HCT116 (cell line): ENCODE measurements around the genes NXPE4 and APOA4.

DNA sequence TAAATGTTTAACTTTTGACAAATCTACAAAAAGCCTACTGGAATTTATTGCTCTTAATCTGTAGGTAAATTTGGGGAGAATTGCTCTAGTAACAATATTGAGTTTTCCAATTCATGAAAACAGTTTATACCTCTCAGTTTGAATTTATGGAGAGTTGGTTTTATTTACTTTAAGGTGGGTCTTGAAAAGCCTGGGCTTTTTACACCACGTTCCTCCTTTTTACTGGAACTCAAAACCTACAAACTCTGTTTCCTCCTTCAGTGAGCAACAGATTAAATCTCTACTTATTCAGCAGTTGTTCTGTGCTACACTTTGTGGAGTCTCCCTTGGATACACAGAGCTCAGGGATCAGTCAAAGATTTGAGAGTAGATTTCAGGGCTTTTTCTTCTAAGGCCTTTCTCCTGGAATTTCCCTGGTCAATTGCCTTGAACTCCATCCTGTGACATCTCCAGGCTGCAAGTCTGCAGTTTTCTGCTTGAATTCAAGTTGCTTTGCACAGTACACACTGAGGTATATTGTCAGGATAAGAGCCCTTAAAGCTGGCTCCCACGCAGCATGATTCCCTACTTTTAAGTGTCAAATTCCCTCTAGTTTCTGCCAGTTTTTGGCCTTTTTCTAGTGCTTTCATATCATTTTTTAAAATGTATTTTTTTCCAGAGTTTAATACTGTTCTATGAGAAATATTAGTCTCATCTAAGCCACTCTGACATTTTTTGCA is 3.5 kb downstream of the NXPE1 start:
- RRBS: no CpG with 5 or more reads among the region's 2 CpGs

GRCh38 chr11:114595470-114596144 is at the start of gene NXPE4:
Gene NXPE4, minus strand, starts transcription at chr11:114595786.
- RRBS: no CpG with 5 or more reads among the region's 4 CpGs

DNA sequence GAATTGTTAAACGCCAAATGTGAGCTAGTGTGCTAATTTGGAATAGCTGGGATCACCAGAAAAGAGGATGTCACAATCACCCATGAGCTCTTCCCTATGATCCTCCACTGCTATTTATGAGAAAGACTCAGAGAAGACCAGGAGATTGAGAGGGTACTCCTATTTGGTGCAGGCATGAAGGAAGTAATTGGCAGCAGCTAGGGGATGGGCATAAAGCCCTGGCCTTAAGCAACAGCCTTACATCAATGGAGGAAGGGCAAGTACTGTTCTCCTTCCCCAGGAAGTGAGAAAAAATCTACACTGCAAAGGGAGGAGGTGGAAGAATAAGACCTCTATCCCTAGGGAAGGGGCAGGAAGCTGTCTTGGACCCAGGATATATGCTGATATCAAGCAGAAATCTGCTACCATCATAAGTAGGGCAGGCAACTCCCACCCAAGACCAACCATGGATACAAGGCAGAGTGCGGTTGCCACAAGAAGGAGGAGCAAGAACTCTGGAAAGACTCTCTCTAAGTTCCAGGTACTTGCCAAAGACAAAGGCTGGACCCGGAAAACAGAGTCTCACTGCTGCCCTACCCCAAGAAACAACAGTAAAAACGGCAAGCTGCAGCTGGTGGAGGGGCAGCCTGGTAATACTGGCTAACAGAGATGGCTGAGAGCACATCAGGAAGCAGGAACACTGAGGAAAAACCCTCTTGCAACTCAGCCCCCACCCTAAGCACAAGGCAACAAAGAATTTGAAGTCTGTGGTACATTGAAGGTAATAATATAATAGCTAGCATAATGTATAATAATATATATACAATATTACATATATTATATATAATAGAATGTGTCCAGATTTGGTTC is 27.8 kb upstream of the NXPE2 start:
- RRBS: no CpG with 5 or more reads among the region's 4 CpGs

GRCh38 chr11:115256831-115257169 is 247.4 kb downstream of the CADM1 start:
- RRBS: no CpG with 5 or more reads among the region's 4 CpGs

DNA sequence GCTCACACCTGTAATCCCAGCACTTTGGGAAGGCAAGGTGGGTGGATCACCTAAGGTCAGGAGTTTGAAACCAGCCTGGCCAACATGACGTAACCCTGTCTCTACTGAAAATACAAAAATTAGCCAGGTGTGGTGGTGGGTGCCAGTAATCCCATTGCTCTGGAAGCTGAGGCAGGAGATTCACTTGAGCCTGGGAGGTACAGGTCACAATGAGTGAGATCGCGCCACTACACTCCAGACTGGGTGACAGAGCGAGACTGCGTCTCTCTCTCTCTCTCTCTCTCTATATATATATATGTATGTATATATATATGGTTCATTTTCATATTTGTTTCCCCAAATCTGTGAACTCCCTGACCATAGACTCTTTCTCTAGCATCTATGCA is 56.4 kb upstream of the CADM1 start:
- RRBS: no CpG with 5 or more reads among the region's 5 CpGs

DNA sequence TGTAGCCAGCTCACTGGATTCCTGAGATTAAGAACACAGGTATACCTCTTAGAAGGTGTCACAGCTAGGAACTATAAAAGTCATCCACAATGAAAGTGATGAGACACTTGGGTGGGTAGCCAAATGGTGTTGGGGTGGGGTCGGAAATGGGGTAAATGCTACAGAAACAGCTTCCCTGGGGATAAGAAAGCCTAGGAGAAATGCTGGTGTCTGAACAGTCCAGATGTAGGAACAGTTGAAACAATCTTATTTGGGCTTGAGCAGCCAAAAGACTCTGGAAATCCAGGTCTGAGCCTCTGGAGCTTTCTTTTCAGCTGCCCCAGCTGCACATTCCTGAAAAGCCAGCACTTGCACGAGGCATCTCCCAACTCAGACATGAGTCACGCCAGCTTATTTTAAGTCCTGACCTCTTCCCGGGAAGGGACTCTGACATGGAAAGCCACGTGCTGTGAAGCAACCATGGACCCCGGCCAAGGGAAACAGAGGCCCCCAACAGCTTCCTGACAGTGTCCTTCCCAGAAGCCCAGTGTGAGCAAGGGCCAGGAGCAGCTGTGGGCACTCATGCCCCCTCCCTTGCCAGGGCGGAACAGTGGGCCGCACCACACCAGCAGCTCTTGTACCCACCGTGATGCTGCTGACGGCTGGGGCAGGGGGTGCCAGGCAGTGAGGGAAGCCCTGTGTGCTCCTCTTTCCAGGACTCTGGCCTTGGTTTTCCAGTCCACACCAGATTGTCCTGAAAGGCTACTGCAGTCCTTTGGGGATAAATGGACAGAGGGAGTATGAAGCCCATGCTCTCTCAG is 118.7 kb upstream of the CADM1 start:
- RRBS: 5% methylated on average over 3 of the region's 10 CpGs

DNA sequence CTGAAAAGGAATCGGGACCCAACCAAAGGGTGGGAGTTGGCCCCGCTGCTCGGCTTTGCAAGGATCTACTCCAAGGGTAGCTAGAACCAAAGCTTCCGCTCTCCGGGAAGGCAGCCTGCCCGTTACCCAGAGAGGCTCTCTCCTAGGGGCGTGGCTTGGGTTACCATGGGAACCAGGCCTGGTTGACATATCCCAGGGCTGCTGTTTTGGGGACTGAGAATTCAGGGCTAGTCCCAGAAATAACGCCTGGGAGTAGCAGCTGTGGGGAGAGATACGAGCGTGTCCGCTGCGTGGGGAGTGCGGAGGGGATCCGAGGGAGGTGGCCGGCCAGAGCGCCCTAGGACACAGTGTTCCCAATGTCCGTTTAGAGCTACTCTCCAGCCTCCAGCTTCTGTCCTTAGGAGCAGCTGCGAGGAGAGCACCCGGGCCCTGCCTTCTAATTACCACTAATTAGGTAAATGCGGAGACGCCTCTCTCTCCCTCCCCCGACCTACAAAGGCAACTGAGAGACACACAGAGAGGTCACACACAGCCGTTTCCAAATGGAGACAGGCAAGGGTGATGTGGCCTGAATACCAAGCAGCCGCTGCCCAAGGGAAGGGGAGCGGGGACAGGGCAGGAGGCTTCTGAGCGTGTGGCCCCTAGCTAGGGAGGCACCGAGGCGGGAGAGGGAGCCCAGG is 141.6 kb upstream of the CADM1 start:
- RRBS: no CpG with 5 or more reads among the region's 28 CpGs

DNA sequence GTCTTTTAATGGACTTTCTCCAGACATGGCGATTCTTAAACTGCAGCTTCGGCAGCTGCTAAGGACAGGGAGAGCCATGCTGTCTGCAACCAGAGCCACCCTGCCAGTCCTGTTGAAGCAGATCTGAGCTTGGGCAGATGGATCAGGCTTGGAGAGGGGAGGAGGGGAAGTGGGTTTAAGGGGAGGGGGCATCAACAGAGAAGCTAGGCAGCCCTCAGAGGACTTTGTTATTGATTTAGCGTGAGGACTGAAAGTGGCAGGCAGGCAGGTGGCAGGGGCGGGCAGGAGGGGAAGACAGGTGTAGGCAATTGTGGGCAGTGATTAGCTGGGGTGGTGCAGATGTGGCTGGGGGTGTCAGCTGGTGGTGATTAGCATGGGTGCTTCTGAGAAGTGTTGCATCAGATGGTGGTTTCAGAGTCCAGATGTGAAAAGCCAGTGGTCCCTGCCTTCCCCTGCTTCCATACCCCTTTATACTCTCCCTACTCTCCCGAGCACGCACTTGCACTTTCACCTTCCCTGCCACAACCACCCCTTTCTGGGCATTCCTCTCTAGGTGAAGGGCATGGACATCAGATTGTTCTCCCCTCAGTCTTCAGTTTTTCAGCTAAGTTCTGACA is 435.5 kb upstream of the CADM1 start:
- RRBS: no CpG with 5 or more reads among the region's 6 CpGs

DNA sequence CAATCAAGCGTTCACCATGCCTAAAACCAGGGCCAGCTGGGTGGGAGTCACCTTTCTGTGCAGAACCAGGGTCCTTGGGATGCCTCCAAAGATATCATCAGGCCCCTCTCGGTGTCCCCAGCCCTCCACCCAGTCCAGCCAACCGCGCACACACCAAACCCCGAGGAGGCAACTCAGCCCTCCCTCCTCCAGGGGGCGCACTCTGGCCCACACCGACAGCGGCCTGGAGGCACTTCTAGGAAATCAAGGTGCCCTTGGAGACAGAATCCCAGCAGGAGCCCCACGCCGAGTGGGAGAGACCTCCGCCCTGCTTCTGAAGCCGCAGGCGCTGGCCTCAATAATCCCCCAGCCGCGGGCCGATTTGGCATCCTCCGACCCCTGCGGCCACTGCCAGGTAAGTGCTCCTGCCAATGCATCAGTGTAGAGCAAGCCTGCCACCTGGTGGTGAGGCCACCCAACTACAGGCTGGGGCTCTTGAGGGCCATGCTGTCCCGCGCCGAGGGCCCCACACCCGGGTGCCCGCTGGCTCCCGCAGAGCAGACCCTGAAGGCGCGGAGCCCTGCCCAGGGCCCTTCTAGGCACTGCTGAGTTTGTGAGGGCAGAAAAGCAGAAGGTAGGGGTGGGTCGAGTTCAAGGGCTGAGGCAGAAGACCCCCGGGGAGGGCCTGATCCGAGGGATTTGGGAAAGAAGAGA is 496.3 kb downstream of the BUD13 start:
- RRBS: no CpG with 5 or more reads among the region's 29 CpGs

- RRBS: no CpG with 5 or more reads among the region's 7 CpGs
Measured at GRCh38 chr11:116563407-116563810, 209.4 kb downstream of the BUD13 start.

DNA sequence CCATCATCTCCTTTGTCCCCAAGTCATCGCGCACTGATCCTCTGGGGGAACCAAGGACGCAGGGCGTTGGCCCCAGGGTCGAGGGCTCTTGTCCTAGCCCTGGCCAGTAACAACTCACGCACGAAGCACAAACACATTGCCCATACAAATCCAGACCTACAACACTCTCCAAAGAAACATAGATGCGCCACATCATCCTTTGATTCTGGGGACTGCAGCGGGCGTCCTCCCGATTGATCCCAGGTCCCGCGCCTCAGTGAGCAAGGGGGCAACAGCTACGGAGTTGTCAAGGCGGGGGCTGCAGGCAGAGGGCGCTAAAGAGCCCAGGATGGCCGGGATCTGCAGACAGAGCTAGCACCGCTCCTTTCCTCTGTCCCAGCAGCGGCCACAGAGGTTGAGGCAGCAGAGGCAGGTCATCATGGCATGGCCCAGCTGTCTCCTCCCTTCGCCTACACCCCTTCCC is 537 bp downstream of the APOA5 start:
- RRBS: no CpG with 5 or more reads among the region's 20 CpGs

GRCh38 chr11:116806375-116806792 is 14.7 kb upstream of the APOA5 start:
- RRBS: no CpG with 5 or more reads among the region's 6 CpGs

- RRBS: 77% methylated on average over 4 of the region's 15 CpGs
Measured at GRCh38 chr11:116823076-116823701, at the start of gene APOA4. Gene APOA4, minus strand, starts transcription at chr11:116823304.

DNA sequence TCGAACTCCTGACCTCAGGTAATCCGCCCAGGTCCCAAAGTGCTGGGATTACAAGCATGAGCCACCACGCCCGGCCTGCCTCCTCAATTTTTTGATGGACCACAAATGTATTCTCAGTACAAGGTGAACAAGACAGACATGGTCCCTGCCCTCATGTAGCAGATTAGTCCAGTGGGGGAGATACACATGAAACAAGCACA is 76.9 kb upstream of the APOA1 start:
- RRBS: no CpG with 5 or more reads among the region's 4 CpGs

GRCh38 chr11:117013302-117013732 is 84.9 kb downstream of the SIK3 start:
- RRBS: no CpG with 5 or more reads among the region's 5 CpGs

DNA sequence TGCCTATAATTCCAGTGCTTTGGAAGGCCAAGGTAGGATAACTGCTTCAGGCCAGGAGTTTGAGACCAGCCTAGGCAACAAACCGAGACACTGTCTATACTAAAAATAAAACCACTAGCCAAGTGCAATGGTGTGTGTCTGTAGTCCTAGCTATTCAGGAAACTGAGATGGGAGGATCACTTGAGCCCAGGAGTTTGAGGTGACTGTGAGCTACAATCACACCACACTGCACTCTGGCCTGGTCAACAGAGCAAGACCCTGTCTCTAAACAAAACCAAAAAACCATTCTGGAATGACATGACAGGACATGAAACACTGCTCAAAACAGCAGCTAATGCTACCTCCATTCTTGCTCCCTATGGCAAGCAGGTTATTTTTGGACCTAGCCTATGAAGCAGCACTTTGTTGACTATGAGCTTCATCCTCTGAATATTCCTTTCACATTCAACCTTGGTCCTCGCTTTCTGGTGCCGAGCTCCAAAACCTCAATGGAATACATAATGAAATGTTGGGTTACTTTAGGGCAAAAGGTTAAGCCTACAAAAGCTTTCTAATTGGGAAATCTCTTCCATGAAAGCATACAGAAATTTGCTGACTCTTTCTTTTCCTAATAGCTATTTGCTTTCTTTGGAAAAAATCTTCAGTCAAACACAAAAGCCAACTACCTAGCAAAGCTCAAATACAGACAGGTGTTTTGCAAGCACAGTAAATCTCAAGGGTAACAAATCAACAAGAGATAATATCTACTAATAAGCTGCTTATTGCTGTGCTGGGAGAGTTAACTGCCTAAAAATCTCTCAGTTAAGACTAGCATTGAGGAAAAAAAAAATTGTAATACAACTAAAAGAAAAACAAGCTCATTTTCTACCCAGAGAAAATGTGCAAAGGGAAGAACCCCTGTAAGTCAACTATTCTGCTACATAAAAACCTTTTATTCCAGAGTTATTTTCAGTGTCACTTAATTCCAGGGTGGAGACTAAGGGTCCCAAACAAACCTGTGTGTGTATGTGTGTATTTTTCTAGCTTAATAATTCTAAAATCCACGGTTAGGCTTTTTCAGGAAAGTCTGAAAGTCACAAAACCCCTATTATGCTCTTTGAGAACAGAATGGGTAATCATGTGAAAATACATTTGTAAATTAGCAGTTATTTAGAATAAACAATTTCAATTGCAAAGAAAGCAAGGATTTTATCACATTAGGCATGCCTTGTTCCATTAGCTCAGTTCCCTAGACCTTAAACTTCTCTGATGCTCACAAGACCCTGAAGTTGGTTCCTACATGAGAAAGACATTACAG is 20.9 kb downstream of the SIK3 start:
- RRBS: no CpG with 5 or more reads among the region's 4 CpGs

DNA sequence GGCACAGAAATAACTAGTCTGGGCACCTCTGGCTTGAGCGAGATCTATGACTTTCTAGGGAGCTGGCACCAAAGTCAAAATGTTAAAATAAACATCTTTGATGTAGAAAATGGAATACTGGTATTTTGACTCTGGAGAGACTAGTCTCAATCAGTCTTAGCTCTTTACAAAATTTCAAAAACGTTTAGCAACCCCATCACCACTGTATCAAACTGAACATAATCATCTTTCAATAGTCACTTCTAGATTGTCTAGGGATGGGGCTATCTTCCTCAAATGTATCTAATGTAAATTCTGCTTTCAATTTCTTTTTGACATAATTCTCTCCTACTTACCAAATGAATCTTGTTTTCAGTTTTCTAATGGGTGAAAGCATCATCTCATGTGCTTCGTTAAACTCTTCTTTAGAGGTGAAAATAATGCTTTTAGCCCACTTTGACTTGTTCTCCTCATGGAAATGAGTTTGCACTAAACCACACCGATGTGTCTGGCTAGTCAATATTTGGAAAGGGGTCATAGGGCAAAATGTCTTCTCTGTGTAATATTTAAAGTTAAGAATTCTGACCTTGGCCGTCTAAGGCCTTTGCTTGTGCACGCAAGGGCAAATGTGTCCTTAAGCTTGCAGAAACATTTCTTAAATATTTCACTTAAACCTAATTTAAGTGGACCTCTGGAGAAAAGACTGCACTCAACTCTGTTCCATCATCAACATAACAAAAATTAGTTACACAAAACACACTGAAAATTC is 5.2 kb downstream of the SIK3 start:
- RRBS: no CpG with 5 or more reads among the region's 6 CpGs

DNA sequence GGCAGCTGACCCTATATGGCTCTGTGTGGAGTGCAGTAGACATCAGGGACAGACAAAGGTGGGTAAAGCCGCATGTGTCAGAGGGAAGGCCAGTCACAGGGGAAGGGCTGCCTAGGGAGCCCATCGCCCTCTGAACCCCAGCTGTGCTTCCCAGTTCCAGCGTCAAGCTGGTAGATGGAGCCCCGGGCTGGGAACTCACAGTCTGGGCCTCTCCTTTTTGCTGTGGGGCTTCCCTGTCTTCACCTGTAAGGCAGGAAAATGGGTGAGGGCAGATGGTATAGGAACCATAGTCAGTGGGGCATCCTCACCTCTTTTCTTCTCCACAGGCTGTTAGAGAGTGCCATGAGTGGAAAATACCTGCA is 6.6 kb upstream of the PAFAH1B2 start:
- RRBS: no CpG with 5 or more reads among the region's 4 CpGs

DNA sequence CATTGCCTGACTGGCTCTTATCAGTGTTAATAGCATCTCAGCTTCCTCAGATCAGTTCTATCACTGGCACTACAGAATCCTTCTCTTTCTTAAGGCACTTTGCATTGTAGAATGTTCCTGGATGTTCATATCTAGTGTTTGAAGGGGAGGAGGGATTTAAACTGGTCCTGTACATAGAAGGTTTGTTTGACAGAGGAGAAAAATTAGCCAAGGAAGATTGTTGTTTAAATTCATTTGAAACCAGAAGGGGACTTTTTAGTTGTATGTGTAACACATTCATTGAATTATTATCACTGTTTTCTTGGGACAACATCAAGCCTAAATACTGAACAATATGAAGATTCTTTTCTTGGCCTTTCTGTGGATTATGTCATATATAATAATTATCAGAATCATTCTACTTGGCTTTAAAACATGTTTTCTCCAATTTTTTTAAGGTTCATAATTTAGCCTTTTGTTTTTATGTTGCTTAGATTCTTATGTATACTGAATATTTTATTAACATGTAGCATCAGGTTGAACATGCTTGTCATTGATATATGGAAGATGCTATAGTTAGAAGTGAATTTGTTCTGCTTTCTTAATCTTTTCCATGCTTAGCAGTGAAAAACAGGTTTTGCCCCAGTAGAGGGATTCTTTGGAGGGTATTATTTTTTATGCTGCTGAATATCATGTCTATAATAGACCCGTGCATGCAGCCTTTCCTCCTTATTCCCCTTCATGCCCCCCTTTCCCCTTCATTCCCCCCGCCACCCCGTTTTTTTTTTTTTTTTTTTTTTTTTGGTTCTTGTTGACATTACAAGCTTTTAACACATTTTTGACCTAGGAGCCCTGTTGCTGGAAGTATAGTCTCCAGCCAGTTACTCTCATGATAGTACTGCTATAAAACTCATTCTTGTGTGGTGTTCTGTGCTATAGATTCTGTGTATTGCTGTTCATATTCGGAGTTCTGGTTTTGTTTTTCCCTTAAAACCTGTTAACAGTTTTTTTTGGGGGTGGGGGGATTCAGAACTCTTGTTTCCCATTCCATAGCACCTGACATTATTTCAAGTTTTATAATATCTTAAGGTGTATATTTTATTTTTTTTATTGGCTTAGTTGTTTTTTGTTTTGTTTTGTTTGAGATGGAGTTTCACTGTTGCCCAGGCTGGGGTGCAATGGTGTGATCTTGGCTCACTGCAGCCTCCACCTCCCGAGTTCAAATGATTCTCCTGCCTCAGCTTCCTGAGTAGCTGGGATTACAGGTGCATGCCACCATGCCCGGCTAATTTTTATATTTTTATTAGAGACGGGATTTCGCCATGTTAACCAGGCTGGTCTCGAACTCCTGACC is 10.4 kb upstream of the SIDT2 start:
- RRBS: no CpG with 5 or more reads among the region's 9 CpGs